ENCODE data around the genes CATSPERD, GTF2F1, SLC25A23 and DENND1C.

DNA sequence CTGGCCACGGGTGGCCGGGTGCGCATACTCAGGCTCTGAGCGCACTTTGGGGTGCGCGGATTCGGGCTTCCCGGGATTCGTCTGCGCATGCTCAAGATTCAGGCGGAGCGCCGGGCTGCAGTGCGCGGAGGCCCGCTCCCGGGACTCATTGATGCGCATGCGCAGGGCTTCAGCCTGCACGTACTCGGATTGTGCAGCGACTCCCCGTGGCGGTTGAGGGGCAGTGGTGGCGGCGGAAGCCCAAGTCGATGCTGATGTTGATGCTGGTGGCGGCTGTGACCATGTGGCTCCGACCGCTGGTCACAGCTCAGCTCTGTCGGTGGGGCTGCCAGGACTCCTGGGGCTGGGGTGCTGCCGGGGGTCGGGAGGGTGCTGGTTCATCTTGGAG, at the start of gene CATSPERD:
TSS of gene CATSPERD (plus strand) at position 148 of the 388 bp plus-strand sequence.
- PRO-cap = no peak
- RAMPAGE, long total RNA = no peak

- PRO-cap = bidirectional peak, plus-strand start at chr19:5804299, minus-strand start at chr19:5803987
- RAMPAGE, long total RNA = no peak
These were observed 911 bp upstream of the NRTN start for GRCh38 chr19:5803877-5804435.

- PRO-cap = no peak
- RAMPAGE, long total RNA = no peak
These were observed 12.6 kb downstream of the CAPS start for GRCh38 chr19:5926547-5927075.

- PRO-cap = bidirectional peak, plus-strand start at chr19:6056801, minus-strand start at chr19:6056840
- RAMPAGE, long total RNA = no peak
These were observed 53.7 kb downstream of the RFX2 start for GRCh38 chr19:6056722-6056898.

DNA sequence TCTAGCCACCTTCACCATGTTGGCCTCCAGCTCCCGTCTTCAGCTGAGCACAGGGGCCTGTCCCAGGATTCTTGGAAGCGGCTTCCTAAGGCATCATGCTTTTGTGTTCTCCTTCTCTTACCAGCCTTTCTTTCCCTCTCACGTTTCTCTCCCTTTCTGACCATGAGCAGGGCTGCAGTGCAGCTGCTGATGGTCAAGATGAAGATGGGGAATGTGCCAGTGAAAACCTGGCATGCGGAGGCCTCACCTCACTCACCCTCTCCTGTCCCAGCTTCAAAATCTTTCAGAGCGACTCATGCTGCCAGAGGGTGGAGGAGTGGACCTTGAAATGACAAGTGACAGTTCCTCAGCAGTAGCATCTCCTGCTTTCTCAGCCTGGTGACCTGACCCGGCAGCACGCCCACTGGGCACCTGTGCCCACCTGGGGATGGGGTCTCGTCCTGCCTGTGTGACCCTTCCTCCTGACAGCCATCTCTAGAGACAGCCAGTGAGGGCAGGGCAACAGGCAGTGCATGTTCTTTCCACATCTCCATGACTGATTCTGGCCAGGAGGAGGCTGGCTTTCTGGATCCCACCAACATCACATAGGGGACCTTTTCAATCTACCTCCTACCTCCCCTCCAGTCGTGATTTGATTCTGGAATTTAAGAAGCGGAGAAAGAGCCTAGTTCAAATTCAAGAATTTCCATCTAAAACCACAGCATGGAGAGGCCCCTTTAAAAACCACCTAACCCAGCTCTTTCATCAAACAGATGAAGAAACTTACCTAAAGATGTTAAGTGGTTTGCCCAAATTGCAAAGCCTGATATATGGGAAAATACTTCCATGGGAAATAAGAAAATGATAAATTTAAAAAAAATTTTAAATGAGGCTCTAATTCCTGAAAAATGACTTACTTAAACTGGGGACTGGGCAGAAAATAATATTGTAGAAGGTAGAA, 45.8 kb downstream of the RFX2 start:
- PRO-cap = no peak
- RAMPAGE, long total RNA = no peak

DNA sequence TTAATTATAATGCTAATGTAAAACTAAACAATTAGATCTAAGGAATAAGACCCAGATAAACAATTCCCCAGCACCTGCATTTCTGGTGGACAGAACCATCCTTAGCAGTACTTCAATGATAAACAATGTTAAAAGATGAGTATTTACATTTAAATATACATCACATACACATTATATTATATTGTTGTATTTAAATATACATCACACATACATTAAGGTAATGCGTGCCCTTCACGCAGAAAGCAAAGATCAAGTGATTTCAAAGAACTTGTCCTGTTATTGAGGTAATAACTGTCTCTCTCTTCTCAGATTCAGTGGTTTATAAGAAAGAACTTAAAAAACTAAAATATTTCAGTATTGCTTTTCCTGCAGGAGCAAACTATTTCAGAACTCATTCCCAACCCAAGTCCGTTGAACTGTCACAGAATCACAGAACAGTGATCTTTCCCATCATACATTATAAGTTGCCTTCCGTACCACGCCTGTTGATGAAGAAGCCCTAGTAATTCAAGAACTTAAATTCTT, 2.5 kb downstream of the RFX2 start:
- PRO-cap = no peak
- RAMPAGE, long total RNA = no peak

DNA sequence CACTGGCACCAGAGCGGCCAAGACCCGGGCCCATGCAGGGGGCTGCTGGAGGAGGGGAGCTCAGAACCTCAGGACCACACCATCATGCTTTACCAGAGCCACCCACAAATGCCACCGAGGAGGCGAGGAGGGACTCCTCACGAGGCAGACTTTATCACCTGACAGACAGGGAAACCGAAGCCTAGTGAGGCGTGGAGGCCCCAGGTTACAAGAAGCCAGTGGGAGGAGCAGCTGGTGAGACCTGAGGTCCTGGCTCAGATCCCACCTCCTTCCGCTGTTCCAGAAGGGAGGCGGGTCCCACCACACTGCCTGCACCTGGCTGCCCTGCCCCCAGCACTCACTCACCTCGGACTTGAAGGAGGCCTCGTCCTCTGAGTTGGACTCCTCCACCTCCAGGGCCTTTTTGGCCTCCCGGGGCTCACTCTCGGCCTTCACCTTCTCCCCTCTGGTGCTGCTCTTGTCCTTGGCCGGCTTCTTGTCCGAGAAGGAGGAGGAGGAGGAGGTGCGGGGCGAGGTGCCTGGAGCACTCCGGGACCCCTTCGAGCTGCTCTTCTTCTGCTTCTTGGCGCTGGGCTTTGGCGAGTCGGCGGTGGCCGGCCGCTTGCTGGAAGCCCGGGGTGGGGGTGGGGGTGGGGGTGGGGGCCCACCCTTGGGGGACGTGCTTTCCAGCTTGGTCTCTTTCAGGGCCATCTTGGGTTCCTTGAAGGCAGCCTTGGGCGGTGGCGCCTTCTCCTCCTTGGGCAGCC, 57.8 kb downstream of the MLLT1 start:
- PRO-cap = no peak
- RAMPAGE, long total RNA = no peak

DNA sequence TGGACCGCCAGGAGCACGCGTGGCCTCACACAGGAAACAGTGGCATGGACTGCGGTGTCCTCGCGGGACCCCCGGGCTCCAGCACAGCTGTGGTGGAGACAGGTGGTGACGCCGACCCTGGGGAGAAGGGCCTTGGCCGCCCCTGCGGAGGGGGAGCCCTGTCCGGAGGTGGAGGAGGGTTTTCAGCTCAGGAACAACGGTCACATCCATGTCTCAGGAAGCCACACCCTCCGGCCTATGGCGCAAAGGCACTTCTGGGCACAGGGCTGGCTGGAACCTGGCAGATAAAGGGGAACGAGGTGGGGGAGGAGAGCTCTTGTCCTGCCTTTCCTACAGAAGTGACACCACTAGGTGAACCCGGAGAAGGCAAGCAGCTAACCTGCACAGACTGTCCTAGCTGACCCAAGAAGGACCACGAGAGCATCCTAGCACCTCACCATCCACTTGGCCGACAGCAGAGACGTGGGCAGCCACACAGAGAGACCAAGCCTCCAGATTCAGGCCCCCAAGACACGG, 45.6 kb downstream of the MLLT1 start:
- PRO-cap = no peak
- RAMPAGE, long total RNA = no peak

DNA sequence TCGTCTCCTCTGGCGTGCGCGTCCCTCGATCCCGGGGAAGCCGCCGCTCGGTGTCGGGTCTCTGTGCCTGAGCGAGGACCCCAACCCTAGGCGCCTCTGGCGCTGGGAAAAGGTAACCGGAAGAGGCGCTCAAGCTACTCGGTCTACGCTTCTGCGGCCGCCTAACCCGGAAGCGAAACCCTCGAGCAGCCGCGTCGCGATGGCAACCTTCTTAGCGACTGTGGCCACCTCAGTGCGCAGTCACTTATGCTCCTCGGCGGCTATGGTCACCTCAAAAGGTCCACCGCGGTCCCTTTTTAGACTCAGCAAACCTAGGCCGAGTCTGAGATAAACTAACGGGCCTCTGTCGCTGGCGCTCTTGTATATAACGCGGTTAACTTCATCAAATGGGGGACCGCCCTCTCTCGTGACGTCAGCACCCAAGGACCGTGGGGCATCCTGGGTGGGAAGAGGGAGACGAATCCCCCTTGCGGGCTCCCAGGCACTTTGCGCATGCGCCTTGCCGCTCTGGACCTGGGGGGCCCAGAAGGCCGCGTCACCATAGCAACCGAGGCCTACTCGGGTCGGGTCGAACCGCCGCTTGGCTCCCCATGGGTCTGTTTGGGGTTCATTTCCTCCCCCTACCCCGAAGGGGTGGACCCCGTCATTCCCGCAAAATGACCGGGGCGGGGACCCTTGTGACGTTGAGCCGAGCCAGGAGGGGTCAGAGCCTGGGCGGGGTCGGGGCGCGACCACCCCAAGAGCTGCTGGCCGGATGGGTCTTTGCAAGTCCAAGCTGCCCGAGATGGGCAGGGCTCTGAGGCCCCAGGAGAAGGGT, at the start of gene GTF2F1:
TSS of gene GTF2F1 (minus strand) at position 125 of the 817 bp plus-strand sequence.
- PRO-cap = bidirectional peak, plus-strand start at position 239 of the sequence, minus-strand start at position 98 of the sequence; bidirectional peak, plus-strand start at position 541 of the sequence, minus-strand start at position 334 of the sequence; bidirectional peak, plus-strand start at position 706 of the sequence, minus-strand start at position 798 of the sequence
- RAMPAGE, long total RNA = no peak

DNA sequence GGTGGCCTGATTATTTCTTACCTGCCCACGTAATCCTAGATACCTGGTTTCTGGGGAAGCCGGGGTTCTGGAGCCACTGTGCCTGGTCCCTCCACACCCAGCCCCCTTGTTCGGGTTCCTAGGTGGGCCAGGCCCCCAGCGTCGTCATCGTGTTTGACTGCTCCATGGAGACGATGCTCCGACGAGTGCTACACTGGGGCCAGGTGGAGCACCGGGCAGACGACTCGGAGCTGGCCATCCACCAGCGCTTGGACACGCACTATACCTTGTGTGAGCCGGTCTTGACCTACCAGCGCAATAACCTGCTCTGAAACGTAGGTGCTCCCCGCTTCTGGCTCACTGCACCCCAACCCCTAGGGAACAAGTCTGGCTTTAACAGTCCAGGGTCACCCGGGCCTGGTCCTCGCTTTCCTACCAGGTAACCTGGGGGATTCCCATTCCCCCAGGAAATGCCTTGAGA, 13.0 kb downstream of the KHSRP start:
- PRO-cap = no peak
- RAMPAGE, long total RNA = no peak

DNA sequence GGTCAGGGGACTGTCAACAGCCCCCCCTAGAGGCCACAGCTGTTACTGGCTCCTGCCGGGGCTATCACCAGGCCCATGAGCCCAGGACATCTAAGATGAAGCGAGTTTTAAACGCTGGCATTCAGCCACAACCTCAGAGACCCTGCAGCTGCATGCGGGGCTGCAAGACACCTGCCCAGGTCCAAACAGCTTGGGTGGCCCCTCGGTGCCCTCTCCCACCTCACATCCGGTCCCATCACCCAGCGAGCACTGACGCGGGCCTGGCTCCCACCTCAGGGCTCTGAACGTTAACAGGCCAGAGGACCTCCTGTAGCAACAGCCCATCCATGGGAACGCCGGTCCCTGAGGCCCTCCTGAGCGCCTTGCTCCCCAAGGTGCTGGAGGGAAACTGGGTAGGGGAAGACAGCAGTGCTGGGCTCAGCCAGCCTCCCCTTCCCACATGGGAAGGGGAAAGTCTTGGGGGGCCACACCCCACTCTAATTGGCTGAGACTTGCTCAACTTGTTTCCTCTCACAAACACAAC, 12.0 kb downstream of the KHSRP start:
- PRO-cap = bidirectional peak, plus-strand start at position 136 of the sequence, minus-strand start outside the sequence
- RAMPAGE, long total RNA = no peak

DNA sequence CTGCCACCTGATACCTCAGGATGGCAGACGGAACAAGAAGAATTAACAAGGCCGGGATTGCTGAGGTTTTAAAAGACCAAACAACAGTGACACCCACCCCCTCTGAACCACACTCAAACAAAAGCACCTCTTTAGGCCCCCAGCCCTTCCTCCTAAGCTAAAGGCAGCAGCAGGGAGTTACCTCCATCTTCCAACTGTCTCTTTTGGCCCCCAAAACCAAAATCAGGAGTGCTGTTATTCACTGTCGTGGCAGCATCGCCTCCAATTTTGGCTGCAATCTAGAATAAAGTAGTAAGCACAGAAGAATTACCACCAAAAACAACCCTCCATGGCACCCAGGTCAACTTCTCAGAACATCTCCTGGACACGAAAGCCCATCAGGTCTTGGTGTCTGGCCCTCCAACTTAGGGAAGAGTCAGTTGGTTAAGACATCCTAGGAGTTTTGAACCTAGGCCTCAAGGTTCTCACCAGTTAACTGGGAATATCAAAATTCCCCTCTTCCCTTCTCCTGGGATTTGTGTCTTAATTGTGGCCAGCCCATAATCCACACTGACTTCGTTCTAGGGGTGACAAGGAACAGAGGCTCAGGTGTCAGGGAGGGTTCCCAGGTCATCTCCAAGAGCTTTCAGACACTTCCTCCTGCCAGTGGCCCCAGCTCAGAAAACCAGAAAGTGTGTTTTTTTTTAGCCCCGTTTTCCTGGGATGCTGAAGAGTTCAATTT, 2.3 kb downstream of the KHSRP start:
- PRO-cap = no peak
- RAMPAGE, long total RNA = no peak

DNA sequence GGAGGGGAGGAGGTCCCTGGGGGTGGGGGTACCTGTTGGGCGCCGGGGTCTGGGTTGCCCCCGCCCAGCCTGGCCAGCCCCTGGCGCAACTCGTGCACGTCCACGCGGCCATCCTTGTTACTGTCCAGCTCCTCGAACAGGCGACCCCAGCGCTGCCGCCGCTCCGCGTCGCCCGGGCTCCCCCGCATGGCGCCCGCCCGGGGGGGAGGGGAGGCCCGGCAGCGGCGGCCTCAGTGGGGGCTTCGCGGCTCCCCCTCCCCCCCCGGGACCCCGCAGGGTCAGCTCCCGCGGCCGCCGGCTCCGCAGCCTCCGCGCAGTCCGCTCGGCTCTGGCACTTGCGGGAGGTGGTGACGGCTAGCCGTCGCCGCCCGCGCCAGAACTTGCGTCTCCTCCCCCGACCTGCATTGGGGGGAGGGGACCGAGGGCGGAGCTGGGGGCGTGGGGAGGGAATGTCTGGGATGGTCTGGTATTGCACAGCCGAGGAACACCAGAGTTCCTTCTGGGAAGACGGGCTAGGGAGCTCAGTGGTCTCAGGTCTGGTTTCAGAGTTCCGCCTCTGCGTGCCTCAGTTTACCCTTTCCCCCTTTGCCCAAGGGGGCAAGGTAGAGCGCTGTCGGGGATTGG, at the start of gene SLC25A23:
TSS of gene SLC25A23 (minus strand) at position 352 of the 624 bp plus-strand sequence.
- PRO-cap = bidirectional peak, plus-strand start at position 117 of the sequence, minus-strand start at position 122 of the sequence; bidirectional peak, plus-strand start at position 490 of the sequence, minus-strand start at position 330 of the sequence
- RAMPAGE, long total RNA = no peak

GRCh38 chr19:6469001-6470169, 5.3 kb downstream of the CRB3 start:
- PRO-cap = no peak
- RAMPAGE, long total RNA = no peak

DNA sequence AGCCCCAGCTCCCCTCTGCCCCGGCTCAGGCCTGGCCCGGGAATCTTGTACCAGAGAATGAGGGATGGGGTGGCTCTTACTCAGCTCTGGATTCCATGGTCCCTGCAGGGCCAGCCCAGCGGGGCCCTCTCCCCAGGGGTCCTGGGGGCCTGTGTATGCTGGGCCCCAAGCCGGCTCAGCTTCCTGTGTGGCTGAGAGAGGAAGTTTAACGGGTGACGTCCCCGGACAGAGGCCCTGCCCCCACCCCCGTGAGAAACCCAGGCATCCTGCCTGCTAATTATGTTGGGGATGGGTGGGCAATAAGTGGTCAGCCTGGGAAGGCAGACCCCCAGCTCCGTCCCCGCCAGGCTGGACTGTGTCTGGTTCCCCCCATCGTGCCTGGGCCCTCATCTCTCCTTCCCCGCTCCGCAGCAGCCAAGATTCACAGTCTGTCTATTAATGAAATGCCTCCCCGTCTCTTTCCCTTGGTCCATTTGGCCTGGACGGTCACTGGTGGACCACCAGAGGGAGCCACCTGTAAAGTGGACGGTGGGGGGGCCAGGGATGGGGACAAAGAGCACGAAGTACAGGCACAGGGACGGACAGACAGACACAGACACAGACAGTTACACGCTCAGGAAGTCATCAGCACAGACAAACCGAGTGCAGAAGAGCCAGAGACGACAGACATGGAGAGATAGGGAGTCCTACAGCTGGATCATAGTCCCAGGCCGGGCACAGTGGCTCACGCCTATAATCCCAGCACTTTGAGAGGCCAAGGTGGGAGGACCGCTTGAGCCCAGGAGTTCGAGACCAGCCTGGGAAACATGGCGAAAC, at the start of gene DENND1C:
TSS of gene DENND1C (minus strand) at position 189 of the 816 bp plus-strand sequence.
- PRO-cap = no peak
- RAMPAGE, long total RNA = no peak

DNA sequence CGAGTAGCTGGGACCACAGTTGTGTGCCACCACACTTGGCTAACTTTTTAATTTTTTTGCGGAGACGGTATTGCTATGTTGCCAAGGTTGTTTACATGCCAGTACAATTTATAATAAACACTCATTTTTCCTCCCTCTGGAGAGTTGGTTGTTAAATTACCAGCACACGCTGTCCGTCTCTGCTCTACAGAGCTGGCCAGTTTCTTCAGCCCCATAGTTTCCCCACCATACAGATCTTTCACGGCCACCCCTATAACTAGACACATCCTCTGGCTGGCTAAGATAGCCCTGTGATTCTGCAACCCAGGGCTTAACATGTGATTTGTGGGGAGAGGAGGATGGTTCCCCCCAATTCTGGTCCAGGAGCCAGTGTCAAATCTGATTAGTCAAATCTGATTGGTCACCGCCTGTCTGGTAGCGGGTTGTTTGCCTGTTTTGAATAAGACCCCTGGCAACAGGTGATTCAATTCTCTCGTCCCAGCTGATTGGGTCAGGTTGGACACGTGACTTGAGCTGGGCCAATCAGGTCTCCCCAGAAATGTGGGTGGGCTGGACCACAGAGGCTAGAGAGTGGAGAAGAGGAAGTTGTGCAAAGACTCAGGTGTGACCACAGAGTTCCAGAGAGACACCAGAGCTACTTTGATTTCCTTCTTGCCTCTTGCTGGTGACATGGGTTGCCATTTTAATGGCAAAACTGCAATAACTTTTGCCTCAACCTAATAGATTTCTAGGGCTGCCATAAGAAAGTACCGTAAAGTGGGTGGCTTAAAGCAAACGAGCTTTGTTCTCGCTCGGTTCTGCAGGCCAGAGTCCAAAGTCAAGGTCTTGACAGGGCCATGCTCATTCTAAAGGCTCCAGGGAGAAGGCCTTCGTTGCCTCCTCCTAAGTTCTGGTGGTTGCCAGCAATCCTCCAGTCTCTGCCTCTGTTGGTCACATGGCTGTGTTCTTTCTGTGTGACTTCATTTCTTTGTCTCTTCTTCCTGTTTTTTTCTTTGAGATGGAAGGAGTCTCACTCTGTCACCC, 5.3 kb downstream of the TNFSF9 start:
- PRO-cap = no peak
- RAMPAGE, long total RNA = no peak

DNA sequence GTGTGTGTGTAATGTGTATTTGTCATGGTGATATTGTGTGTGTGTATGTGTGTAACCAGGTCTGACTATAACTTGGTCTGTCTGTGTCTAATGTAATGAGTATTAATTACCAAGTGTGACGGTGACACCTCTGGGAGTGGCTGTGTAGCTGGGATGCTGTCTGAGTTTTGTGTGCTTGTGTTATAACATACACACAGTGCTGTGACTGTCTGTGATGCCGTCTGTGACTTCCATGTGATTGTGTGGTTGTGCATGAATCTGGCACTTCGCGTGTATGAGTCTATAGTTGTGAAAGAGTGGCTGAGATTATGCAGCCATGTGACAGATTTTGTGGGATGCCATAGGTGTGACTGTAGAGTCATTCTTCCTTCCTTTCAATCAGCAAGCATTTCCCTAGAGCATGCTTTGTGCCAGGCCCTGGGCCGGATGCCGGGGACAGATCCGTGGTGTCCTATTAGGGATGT, 6.5 kb downstream of the TNFSF14 start:
- PRO-cap = no peak
- RAMPAGE, long total RNA = no peak

DNA sequence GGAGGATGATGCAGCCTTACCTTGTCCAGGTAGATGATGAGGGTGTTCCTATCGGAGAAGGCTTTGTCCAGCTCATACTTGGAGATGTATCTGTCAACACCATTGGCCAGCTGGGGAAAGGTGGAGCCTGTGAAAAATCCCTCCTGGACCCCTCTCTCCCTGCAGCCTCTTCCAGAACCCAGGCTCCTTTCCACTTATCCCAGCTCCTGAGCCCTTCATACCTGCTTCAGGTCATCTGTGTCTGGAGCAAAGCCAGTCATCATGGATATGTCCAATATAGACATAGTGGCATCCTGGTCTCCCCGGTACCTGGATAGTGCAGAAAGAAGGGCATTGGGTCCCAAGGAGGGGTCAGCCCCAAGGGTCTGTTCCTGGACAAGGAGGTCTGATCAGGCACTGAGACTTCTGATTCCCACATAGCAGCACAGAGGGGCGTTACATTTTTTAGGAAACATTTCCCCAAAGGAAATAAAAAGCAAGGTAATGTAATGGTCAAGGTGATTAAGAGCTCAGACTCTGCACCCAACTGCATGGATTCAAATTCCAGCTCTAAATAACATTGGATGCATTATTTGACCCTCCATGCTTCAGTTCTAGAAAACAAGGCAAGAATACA, 12.1 kb upstream of the TNFSF14 start:
- PRO-cap = no peak
- RAMPAGE, long total RNA = no peak

DNA sequence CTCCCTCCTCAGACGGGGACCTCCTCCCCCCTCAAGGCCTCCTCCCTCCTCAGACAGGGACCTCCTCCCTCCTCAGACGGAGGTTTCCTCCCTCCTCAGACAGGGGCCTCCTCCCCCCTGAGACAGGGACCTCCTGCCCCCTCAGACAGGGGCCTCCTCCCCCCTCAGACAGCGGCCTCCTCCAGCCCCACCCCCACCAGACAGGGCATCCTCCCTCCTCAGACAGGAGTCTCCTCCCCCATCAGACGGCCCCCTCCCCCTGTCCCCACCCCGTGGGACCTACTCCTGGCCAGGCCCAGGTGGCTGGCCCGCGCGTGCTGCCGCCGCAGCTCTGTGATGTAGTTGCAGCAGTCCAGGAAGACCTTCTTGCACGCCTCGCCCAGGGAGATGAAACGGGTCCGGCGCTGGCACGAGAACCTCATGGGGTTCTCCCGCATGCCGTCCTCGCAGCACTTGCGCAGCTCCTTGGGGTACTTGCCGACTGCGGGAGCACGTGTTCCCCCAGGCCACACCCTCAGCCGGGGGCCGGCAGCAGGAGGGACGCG, 13.6 kb downstream of the C3 start:
- PRO-cap = no peak
- RAMPAGE, long total RNA = no peak

DNA sequence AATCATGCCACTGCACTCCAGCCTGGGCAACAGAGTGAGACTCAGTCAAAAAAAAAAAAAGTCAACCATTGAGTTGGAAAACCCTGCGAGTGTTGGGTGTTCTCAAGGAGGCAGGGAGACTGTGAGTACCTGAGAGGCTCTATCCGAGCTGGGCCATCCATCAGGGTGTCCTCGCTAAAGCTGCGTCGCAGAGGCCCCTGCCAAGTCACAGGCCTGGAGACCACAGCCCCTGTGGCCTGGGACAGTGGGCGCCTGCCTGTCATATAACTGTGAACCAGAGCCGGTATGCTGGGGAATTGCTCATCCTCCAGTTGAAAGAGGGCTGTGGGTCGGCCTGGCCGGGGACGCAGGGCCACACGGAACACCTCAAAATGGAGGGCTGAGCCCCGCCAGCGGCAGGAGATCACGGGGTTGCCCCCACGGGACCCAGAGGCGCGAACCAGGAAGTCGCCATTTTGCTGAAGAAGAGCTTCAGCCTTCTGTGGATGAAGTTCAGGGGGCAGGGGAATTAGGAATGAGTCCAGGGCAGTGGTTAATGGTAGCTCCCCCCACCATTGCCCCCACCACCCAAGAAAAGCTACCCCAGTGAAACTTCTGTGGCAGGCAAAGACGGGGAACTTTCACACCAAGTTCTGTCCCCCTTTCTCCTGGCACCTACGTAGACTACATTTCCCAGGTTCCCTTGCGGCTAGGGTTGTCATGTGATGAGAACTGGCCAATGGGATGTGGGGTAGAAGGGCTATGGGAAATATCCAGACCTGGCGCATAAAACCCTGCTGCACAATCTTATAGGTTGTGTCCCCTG, 6.5 kb downstream of the SH2D3A start:
- PRO-cap = no peak
- RAMPAGE, long total RNA = no peak